Peripheral blood mononuclear cell (primary cell): ENCODE measurements around a stretch of chr2.

GRCh38 chr2:10843986-10844749, 31.6 kb upstream of the PDIA6 start:
- PRO-cap, 8 experiments, result no peak in any of the 8 experiments

DNA sequence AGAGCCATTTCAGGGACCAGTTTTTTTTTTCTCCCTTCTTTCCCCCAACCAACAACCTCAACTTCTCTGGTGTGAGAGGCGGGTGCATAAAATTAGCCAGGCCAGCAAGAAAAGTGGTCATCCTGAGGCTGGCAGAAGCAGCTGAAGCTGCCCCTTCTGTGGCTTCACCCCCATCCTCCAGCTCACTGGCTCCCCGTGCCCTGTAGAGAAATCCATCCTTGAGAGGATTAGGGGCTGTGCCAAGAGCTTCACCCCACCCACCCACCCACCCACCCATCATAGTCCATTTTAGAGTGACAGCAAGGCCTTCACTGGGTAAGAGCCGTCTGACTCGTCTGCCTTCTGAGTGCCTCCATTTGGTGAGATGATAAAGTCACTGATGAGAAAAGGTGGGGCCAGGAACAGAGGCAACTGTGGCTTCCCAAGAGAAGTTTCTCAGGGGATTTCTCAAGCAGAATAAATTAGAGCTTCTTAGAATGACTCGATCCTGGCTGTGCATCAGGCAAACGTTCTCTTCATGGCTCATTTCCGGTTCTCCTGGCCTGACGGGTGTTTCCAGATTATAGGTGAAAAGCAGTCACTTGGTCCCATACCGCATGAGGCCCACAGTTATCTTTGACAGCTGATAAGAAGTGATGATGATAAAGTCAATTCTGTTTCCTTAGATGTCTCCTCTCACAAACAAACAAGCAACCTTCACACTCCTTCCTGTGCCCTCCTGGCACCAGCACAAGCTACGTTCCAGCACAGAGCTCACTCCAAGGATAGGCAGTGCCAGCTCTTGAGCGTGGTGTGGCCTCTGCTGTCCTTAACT, 38.0 kb upstream of the KCNF1 start:
- PRO-cap, 8 experiments, result no peak in any of the 8 experiments

GRCh38 chr2:10983071-10983968, 71.6 kb downstream of the KCNF1 start:
- PRO-cap, 8 experiments, result no peak in any of the 8 experiments

- PRO-cap, 8 experiments, result peak in 8 of 8 experiments; most common plus-strand start chr2:11154732 (in 1); most common minus-strand start chr2:11155050 (in 8)
These were observed 883 bp upstream of the SLC66A3 start for GRCh38 chr2:11154041-11155126.

- PRO-cap, 8 experiments, result no peak in any of the 8 experiments
These were observed 58.2 kb downstream of the SLC66A3 start for GRCh38 chr2:11213294-11214113.

DNA sequence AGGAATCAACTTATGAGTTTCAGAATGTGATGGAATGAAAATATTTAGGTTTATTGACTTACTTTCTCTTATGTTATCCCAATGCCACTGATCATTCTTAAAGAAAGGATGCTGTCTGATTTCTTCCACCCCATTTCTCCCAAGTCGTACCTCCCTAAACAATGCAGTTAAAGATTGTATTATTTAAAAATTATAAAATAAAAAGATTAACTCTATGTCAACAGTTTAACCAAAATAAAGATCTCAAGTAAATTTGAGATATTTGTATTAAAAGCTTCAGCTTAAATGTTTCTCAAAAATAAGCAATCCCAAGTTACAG, 66.7 kb downstream of the SLC66A3 start:
- PRO-cap, 8 experiments, result no peak in any of the 8 experiments

- PRO-cap, 8 experiments, result no peak in any of the 8 experiments
These were observed 27.1 kb upstream of the ROCK2 start for GRCh38 chr2:11371471-11372065.

DNA sequence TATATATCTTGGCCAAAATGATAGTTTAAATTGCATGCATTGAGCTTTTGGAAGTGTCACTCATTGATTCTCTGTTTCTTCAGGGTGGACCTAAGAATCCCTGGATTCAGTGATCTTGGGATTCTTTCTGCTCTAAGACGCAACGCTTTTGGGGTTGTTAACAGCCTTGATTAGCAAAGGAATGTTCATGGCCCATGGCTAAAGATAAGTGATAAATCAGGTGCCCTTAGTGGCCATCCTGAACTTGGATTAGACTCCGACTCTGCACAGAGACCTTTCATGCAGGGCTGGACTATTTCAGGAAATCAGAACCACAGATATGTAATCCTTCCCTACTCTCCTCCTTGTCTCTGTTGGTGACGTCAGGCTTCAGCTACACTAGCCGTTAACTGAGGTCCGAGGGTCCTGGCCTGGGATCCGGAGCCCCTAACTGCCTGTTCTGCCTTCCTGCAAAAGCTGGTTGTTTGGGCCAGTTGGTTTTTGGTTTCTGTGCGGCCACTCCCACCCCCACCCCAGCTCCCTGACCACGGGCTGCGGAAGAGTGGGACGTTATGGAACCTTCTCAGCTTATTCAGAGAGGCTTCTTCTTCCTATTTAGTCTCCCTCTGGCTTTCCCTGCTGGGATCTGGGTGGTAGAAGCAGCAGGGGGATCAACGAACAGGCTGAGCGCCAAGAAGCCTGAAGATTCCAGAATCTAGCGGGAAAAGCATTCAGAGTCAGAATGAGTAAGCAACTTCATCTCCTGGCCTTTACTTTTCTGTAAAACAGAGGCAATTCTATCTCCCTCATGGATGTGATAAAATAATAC, 49.2 kb upstream of the ROCK2 start:
- PRO-cap, 8 experiments, result no peak in any of the 8 experiments

- PRO-cap, 8 experiments, result no peak in any of the 8 experiments
These were observed 59.9 kb downstream of the E2F6 start for GRCh38 chr2:11405860-11406619.

GRCh38 chr2:11540339-11540885, 6.6 kb downstream of the GREB1 start:
- PRO-cap, 8 experiments, result no peak in any of the 8 experiments

DNA sequence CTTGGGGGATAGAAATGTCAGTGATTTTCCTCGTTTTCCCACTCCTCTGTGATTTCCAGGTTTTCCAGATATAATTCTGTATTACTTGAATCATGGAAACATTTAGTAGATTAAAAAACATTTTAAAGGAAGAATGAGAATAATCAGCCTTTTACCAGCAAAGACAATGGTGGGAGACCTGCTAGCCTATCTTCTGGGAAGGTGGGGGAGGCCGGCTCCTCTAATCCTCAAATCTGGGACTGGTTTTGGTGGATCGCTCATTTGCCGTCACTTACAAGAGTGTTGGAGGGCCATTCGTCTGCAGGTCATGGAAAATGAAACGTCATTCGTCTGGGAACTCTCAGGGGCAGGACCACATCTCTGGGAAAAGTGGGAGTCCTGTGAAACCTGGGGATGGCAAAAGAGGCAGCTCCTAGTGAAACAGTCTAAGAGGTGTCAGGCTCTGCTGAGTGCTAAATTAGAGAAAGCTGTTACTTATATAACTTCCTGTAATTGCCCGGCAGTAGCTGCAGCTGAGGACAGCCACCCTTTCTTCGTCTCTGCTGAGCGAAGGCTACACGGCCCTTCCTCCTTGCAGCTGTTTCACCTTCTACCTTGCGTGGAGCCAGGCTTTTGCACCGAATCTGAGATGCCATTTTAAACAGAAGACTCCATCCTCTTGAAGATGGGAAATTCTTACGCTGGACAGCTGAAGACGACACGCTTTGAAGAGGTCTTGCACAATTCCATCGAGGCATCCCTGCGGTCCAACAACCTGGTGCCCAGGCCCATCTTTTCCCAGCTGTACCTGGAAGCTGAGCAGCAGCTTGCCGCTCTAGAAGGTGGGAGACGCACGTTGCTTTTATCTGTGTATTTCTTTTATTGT, 22.3 kb downstream of the GREB1 start:
- PRO-cap, 8 experiments, result no peak in any of the 8 experiments

DNA sequence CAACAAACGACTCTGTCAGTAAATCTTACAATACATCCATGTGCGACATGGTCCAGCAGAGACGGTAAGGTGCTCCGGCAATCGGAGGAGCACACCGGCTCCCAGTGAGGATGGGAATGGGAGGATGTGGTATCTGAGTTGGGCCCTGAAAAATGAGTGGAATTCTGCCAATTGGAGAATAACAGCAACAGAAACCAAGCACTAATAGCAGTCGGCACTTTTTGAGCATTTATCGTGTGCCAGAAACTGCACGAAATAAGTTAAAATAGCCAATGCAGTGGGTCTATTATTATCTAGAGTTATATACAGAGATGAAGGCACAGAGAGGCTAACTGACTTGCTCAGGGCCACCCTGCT, 35.5 kb downstream of the GREB1 start:
- PRO-cap, 8 experiments, result no peak in any of the 8 experiments

DNA sequence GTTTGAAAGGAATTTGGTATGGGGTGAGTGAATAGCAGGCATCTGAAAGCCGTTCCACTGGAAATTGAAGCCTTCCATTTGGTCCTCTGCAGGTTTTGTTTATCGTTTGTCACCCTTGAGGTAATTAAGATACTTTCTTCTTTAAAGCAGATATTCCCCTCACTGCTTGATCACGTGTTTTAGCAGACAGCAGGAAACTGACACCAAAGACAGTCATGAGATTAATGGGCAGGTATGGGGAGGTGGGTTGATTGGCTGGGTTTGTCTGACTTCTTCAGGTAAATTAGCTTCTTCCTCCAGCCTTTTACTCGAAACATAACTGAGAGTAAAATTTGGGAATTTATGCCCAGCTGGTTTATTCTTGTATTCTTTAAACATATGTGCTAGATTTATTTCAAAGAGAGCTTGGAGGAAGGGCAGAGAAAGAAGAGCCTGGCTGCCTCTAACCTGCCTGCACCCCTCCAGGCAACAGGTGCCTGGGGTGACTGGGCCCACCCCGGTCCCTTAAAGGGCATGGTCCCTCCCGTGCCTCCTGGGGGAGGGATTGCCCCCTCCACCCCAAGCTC, 10.8 kb downstream of the LPIN1 start:
- PRO-cap, 8 experiments, result peak in 2 of 8 experiments; most common plus-strand start position 231 of the sequence (in 1); most common minus-strand start position 66 of the sequence (in 1)

DNA sequence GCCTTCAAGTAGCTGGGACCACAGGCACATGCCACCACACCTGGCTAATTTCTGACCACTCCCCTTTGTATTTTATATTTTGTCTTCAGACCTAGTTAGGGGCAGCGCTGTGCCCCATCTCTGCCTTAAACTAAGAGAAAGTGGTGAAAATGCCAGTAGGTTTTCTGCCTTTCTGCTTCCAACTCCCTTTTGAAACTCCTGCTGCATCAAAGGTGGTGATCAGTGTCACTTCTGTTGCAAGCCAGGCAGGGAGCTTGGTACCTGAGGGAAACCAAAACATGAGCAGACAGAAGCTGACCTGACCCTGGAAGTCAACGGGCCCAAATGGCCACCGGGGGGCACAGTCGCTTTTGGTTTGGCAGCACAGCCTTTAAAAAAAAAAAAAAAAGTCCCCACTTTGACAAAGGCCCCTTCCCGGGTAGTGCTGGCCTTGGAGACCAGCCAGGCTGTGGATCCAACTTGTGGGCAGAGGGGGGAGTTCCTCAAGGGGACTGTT, 82.7 kb downstream of the LPIN1 start:
- PRO-cap, 8 experiments, result no peak in any of the 8 experiments

- PRO-cap, 8 experiments, result peak in 3 of 8 experiments; most common plus-strand start chr2:11830532 (in 1); most common minus-strand start chr2:11830343 (in 2)
These were observed 83.5 kb downstream of the LPIN1 start for GRCh38 chr2:11829573-11830689.

DNA sequence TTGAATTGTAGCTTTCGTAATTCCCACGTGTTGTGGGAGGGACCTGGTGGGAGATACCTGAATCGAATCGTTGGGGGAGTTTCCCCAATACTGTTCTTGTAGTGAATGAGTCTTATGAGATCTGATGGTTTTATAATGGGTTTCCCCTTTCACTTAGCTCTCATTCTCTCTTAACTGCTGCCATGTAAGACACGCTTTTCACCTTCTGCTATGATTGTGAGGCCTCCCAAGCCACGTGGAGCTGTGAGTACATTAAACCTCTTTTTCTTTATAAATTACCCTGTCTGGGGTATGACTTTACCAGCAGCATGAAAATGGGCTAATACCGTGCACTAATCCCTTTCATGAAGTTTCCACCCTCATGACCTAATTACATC, 120.6 kb downstream of the LPIN1 start:
- PRO-cap, 8 experiments, result no peak in any of the 8 experiments

DNA sequence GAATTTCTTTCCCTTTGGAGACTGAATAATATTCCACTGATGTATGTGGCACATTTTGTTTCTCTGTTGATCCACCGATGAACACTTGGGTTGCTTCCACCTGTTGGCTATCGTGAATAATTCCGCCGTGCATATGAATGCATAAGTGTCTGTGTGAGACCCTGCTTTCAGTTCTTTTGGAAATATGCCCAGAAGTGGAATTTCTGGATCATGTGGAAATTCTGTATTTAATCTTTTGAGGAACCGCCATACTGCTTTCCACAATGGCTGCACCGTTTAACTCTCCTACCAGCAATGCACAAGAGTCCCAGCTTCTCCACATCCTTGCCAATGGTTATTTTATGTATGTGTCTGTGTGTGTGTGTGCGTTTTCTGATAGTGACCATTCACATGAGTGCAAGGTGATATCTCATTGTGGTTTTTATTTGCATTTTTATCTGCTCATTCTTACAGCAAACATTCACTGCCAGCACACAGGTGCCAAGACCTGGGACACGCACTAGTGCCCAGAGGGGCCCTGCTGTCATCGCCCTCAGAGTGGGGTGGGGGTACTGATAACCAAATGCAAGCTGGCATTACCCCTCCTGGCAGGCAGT, 285.2 kb downstream of the LPIN1 start:
- PRO-cap, 8 experiments, result no peak in any of the 8 experiments

GRCh38 chr2:12534387-12535181, 182.2 kb upstream of the TRIB2 start:
- PRO-cap, 8 experiments, result no peak in any of the 8 experiments

DNA sequence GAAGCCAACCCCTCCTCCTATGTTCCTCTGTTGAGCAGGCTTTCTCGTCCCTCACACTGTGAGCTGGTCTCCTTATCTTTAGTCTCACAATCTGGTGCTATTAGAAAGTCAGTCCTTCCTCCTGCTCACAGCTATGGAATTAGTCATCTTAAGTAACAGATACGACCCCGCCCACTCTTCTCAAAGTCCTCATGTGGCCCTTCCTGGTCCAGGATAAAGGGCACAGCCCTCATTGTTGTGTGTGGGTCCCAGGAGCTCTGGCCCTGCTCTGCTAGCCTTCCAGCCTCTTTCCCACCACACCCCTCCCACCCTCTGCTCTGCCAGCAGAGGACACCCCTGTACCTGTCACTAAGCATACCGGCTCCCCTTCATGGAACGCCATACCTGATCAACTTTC, 41.3 kb upstream of the TRIB2 start:
- PRO-cap, 8 experiments, result no peak in any of the 8 experiments

DNA sequence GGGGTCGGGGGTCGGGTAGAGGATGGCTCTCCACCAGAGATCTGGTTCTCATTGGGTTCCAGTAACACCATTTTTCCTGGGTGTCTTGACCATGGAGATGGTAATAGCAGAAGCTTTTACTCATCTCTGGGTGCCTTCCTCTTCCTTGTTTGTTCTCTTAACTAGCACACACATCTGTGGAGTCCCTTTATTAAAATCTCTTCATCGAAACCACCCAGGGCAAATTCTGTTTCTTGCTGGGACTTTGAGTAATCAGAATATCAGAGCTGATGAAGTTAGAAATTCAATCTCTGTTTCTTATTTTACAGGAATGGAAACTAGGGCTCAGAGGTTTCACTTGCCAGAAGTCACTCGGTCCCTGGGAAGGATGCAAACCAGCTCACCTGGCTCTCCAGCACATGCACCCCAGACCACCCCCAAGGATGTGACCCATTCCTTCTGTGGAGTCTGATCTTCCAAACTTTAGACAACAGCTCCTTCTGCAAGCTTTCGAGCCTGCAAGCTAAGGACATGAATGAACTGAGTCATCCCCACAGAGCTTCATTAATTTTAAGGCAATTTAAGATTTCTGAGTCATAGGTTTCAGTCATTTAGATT, 14.8 kb upstream of the TRIB2 start:
- PRO-cap, 8 experiments, result no peak in any of the 8 experiments